Ascending aorta (tissue), 1 donor: ENCODE measurements around the genes GNAQ and SPATA31D1.

- PRO-cap, result no peak
Observed at GRCh38 chr9:76634436-76634761, 175.4 kb downstream of the GCNT1 start.

- PRO-cap, result no peak
Observed at GRCh38 chr9:76701305-76702016, 204.5 kb downstream of the PRUNE2 start.

DNA sequence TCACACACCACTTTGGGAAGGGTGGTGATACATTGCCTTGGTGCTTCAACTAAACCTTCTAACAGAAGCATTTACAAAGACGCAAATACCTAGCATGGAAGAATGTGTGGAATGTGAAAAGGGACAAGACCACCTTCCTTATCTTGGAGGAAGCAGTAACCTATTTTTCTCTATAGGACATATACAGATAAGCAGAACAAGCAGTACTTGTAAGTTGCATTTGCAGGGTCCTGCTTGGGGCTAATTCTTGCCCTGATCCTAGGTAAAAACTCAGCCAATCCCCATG, 102.8 kb downstream of the PRUNE2 start:
- PRO-cap, result no peak

DNA sequence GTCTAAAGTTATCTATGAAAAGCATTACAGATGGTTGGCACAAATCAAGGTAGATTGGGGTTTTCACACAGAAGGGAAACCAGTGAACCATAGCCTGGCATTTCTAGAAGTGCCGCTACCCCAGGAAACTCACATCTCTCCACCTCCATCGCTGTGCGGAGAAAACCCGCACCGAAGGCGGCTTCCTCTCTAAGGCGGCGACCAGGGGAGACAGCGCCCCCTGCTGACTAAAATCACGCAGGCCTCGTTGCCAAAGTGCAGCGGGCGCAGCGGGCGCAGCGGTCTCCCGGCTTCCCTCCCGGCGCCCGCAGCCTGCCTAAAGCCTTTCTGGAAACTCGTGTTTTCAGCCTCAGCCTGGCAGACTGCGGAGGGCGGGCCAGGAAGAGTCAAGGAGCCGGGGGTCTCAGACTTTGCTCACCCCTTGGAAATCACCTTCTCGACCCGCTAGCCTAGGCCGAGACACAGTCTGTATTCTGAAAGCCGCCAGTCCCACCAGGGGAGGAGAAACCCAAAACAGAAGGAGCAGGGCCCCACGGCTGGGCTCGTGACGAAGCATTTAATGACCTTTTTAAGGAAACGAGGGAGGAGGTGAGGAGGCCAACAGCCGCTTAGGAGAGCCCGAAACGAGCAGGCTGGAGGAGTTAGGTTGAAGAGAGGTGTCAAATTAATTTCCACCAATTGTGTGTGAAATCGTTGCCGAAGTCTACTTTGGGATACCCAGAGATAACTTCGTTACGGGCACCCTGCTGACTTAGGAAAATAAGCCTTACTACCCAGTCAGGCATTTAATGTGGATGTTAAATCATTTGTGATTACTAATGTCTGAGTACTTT, 7.4 kb upstream of the FOXB2 start:
- PRO-cap, result no peak

DNA sequence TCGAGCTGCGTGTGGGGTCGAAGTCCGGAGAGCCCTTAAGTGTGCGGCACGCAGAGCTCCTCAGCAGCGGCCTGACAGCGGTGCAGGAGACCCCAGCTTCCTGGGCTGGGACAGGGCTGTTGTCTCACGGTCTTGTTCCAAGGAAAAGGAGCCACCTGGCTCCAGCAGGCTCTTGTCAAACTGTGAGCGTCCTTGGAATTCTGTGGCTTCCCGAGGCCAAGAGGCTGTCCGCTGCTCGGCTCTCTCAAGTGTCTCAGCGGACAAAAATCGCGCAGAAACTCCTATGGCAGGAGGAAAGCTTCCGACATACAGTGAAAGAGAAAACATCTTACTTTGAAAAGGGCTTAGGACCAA, 2.7 kb upstream of the FOXB2 start:
- PRO-cap, result no peak

DNA sequence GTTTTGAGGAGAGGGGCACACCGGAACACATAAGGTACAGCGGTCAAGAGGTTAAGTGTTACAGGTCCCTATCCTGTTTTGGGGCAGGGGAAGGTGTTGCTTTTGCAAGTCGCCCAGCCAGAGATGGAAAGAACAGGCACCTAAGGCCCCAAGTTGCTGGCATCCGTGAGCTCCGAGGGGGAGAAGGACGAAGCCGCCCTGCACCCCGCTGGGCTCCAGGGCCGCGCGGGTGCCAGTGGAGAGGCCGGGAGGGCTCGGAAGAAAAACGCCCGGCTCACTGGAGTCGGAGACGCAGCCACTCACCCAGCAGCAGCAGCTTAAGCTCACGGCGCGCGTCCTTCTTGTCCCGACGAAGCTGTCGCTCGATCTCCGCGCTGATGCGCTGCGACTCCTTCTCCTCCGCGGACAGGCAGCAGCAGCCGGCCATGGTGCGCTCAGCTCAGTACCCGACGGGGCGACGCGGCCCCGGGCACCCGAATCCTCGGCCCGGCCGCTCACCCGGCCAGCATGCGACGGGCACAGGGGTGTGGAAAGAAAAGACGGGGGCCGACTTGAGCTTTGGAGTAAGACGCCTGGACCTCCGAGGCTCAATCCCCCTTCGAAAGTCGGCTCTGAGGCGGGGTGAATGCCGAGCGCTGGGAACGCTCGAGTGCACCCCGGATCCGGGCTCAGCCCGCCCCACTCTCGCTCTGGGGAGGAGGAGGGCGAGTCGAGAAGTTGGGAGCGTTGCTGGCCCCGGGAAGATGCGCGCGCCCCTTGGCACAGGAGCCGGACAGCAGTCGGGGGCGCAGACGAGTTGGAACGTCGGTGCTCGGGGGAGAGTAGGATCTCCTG, 538 bp downstream of the GNA14 start:
- PRO-cap, result no peak

GRCh38 chr9:77829344-77829785, 181.2 kb upstream of the GNA14 start:
- PRO-cap, result no peak

DNA sequence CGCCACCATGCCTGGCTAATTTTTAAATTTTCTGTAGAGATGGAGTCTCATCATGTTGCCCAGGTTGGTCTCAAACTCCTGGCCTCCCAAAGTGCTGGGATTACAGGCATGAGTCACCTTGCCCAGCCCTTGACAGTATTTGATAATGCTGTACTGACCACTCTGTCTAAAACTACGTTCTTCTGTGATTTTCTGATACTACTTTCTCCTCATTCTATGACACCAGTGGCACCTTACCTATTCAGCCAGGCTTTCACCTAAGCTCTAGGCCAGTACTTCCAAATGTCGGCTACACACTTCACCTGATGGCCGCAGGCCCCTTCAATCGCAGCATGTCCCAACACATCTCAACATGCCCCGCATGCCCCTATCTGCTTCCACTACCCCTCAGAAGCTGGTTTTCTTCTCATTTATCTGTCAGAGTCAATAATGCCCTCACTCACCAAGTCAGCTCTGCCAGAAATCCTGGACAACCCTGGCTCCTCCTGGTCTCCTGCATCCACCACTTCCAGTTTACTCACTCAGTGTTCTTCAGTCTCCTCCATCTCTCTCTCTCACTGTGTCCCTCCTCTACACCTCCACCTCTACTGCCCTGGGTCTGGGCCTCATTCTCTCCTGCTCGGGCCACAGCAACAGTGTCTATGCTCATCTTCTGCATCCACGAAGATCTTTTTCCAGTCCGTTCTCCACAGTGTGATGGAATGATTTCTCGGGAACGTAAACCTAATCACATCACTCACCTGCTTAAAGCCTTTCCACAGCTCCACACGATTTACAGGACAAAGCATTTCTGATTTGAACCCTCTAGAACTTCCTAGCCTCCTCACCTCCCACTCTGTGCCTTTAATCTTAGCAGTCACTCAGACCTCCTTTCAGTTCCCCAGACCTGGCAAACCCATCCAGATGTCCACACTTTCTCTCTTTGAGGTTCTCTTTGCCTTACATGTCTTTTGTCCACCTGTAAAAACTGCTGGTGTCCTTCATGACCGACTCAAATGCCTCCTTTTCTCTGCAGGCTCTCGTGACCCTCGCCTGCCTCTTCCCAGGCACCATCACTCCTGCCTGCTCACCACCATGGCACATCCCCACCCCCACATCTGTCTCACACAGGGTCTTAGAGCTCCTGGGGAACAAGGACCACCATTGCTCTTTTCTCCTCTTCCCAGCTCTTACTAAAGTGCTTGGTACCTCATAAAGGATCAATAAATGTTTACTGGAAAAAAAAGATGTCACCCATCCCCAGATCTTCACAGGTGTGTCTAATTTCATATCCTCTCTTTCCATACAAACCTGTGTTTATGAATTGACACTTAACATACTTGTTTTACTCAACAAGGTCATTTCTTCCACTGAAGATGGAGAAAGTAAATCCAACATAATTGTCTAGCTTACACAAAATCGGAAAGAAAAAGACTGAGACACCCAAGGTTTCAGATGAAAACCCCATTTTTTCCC, 181.3 kb downstream of the GNAQ start:
- PRO-cap, result no peak

GRCh38 chr9:78031696-78032016, at the start of gene GNAQ:
GNAQ (minus strand) TSS chr9:78031811.
- PRO-cap, result bidirectional peak, plus-strand start at chr9:78031958, minus-strand start at chr9:78031923

GRCh38 chr9:78200985-78201582, 34.8 kb upstream of the CEP78 start:
- PRO-cap, result no peak

DNA sequence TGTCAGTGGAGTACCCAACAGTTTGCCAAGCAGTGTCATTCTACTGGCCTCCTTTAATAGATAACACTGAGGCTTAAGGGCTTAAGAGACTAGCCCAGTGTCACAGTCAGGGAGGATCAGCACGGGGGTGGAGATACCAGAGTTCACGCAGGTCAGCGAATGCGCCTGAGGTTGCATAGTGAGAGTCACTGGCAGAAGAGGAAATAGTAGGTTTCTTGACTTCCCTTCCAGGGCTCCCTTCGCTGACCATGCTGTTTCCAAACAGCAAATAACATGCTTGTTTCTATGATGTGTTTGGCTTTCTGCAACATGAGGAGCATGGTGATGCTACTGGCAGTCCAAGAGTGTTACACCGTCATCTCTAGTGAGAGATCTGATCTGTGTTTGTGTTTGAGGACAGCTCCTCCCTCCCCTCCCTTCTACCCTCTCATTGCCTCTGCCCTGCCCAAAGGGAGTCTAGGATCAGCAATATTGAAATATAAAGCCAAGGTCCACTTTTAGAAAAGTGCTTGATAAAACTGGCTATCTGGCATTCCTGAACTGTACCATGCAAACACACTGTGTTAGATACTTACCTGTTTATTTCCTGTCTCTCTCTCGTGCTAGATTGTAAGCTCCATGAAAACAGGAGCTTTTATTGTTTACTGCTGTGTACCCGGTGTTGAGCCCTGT, 12.3 kb downstream of the TLE4 start:
- PRO-cap, result no peak

GRCh38 chr9:79666866-79667440, 95.2 kb downstream of the TLE4 start:
- PRO-cap, result no peak

DNA sequence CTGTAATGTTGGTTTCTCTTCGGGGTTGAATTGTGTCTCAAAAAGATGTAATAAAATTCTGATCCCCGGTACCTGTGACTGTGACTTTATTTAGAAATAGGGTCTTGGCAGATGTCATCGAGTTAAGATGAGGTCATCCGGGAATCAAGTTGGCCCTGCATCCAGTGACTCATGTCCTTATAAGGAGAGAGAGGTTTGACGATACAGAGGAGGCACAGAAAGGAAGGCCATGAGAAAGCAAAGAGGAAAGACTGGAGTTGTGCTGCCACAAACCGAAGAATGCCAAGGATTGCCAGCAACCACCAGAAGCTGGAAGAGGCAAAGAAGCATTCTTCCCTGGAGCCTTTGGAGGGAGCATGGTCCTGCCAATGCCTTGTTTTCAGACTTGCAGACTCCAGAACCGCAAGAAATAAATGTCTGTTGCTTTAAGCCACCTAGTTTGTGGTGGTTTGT, 114.6 kb downstream of the TLE4 start:
- PRO-cap, result no peak

DNA sequence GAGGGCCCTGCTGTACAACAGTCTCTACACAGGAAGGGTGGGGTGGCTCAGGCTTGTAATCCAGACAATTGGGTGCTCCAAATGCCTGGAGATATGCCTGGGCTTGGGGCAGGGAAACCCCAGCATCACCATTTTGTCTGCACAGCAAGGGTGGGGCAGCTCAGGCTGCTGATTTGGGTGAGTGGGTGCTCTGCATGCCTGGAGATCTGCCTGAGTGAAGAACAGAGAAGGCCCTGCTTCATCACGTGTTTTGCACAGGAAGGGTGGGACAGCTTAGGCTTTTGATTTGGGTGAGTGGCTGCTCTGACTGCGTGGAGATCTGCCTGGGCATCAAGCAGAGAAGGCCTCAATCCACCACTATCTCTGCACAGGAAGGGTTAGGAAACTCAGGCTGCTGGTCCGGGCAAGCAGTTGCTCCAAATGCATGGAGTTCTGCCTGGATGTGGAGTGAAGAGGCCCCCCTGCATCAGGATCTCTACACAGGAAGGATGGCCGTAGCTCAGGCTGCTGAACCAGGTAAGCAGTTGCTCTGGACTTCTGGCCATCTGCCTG, 660.1 kb downstream of the TLE4 start:
- PRO-cap, result no peak

GRCh38 chr9:80951617-80952033, 737.7 kb downstream of the TLE1 start:
- PRO-cap, result no peak

- PRO-cap, result no peak
Observed at GRCh38 chr9:81145433-81145996, 543.8 kb downstream of the TLE1 start.

GRCh38 chr9:81596909-81597667, 92.3 kb downstream of the TLE1 start:
- PRO-cap, result no peak

DNA sequence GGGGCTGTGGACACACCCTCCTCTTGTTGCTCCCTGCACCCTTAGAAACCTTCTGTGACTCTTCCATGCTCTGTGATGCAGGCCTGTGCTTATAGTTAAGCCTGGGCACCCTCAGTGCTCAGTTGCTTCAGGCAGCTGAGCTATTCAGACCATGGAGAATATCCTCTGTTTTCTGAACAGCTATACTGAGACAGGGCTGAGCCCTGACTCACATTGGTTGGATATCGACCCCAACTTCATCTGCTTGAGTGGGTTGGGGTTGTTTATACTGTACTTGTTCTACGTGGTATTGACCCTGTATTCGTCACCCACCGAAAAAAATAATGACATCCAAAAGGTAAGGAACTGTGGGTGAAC, at the start of gene SPATA31D1:
Gene SPATA31D1, plus strand, starts transcription at position 105 of the 357 bp plus-strand sequence.
- PRO-cap, result no peak

DNA sequence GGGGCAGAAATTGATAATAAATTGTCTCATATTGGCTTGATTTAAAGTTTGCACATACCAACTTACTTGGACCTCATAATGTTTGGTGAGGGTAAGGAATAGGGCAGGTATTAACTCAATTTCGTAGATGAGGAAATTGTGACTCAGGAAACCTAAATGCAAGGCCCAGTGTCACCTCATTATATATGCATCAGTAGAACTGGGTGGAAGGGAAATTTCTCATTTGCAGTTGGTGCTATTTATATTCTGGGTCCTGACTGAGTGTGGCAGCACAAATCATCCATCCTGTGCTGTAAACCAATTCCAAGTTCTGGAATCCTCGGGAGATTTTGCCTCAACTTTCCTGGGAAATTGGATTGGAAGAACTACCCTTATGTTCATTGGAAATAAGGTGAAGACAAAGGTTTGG, 103.1 kb downstream of the SPATA31D1 start:
- PRO-cap, result no peak

- PRO-cap, result no peak
Observed at GRCh38 chr9:82558769-82559402, 504.1 kb downstream of the RASEF start.